AG04449 (cell line): Measurements from ENCODE around the genes KIR2DL4, KIR3DL2, DNAAF3, HSPBP1, GARIN5B and ZNF628.

- RRBS = no CpG with 5 or more reads among the region's 21 CpGs
Observed at GRCh38 chr19:54561664-54562358, 11.8 kb upstream of the LILRA2 start.

DNA sequence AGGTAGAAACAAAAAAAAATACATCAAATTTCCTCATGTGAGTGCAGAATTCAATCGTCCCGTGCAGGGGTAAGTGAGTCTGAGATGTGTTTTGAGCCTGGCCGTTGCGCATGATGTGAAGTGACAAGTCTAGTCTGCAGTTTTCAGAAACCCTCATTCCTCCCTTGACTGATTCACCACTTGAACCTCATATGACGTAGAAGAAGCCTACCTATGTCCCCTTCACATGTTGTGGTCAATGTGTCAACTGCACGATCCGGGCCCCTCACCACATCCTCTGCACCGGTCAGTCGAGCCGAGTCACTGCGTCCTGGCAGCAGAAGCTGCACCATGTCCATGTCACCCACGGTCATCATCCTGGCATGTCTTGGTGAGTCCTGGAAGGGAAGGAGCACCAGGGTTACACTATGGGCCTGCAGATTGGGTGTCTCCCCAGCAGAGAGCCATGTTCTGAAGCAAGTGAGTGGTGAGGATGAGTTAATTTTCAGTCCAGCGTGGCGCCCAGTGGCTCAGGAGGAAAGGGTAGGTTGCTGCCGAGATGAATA, at the start of gene KIR2DL4:
Gene KIR2DL4 (plus strand): TSS at position 289 of the 545 bp plus-strand sequence.
- RRBS = no CpG with 5 or more reads among the region's 15 CpGs

GRCh38 chr19:54850341-54850792, at the start of gene KIR3DL2:
TSS of gene KIR3DL2 (plus strand) at chr19:54850443.
- RRBS = no CpG with 5 or more reads among the region's 14 CpGs

- RRBS = no CpG with 5 or more reads among the region's 6 CpGs
Observed at GRCh38 chr19:54855266-54855773, 5.1 kb downstream of the KIR3DL2 start.

DNA sequence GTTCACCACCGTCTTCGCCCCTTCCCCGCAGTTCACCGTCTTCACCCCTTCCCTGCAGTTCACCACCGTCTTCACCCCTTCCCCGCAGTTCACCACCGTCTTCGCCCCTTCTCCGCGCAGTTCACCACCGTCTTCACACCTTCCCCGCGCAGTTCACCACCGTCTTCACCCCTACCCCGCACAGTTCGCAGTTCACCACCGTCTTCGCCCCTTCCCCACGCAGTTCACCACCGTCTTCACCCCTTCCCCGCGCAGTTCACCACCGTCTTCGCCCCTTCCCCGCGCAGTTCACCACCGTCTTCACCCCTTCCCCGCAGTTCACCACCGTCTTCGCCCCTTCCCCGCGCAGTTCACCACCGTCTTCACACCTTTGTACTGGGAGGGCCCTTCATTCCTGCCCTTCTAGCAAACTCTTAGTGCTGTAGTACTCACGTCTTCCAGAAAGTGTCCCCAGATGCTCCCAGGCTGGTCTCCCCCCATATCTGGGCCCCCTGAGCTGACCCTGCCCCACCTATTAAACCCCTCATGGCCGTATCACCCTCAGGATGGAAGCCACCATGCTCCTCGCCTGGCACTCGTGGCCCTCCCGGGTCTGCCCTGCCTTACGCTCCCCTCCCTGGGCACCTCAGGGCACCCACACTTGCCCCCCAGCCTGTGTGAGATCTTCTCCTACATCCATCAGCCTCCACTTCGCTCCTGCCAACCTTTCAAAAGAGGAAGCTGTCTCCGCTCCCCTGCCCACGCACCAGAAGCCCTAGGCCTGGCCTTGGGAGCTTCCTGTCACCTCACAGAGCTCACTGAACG, 19.9 kb downstream of the PPP1R12C start:
- RRBS = no CpG with 5 or more reads among the region's 43 CpGs

DNA sequence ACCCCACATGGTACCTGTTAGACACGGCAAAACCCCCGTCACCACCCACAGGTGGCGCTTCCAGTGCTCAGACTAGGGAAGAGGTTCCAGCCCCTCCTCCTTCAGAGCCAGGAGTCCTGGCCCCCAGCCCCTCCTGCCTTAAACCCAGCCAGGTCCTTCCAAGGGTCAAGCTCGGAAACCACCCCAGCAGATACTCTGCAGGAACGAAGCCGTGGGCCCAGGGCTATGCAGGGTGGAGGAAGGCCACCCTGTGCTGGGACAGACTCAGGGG, 4.4 kb downstream of the PPP1R12C start:
- RRBS = no CpG with 5 or more reads among the region's 6 CpGs

DNA sequence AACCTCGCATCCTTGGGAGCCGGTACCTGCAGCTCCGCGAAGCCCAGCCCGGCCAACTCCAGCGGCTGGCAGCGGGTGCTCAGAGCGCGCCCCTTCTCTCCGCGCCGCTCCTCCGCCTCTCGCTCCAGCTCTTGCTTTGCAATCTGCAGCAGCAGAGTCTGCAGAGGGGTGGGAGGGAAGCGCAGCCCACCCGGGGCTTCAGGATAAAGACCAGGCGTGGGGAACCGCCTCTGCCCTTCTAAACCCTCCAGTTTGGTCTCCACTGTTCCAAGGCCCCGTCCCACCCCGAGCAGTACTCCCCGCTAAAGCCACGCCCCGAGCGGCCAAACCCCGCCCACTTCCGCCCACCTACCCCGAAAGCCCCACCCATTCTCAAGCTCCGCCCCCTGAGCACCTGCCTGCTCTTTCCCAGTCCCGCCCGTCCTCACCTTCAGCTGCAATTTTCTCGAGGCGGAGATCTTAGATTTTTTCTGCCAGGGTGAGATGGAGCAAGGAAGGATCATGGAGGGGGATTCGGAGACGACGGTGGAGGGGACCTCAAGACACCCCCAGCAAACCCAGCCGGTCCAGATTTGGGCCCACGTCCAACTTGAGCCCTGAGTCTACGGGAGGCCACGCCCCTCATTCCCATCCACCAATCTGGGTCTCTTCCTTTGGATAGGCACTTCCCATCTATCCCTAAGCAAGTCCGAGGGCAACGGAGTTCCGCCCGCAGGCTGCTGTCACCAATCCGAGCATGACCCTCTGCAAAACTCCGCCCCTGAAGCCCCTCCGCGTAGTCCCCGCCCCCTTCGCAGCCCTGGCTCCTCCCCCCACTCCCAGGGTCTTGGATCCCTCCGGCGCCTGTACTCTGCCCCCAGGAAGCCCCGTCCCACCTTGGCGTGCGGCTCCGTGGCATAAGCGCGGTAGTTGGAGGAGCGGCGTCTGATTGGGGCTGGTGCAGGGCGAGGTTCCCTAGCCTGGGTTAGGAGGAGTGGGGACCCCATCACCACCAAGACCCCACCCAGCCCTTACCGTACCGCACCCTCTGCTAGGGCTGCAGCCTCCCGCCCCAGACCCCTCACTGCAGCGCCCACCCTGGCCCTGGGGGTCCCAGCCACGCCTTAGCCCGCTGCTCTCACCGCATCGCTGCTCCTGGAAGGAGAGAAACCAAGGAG, 979 bp downstream of the TNNI3 start:
- RRBS = no CpG with 5 or more reads among the region's 68 CpGs

DNA sequence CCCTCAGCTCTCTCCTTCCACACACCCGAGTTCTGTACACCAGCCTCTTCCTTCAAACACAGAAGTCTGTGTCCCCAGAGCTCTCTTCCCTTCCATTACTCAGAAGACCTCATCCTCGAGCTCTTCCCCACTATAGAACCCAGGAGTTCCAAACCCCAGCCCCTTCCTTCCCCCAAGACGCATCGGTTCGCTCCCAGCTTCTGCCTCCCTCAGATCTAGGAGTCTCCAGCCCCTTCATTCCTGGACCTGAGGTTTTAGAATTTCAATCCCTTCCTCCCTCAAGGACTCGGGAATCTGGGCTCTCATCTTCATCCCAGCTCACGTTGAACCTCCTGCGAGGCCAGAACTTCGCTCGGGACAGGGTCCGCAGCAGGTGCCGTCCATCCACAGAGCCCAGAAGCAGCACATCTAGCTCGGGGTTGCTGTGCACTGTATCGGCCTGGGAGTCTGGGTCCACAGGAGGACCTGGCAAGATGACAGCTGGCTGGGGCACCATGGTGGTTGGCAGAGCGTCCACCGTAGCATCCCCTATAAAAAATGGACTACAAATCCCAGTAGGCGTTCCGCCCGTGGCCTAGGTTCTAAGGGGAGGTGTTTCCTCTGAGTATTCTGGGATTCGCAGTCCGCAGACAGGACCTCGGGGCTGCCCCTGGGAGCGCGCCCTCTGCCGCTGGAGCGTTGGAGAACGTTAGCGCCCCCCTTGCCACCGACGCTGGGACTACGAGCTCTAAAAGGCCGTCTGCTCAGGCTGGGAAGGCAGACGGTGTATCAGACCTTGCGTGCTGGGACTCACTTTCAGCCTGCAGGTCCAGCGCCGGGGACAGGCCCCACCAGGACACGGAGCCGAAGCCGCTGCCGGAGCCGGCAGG, 643 bp downstream of the DNAAF3 start:
- RRBS = 6% methylated on average over 5 of the region's 41 CpGs

DNA sequence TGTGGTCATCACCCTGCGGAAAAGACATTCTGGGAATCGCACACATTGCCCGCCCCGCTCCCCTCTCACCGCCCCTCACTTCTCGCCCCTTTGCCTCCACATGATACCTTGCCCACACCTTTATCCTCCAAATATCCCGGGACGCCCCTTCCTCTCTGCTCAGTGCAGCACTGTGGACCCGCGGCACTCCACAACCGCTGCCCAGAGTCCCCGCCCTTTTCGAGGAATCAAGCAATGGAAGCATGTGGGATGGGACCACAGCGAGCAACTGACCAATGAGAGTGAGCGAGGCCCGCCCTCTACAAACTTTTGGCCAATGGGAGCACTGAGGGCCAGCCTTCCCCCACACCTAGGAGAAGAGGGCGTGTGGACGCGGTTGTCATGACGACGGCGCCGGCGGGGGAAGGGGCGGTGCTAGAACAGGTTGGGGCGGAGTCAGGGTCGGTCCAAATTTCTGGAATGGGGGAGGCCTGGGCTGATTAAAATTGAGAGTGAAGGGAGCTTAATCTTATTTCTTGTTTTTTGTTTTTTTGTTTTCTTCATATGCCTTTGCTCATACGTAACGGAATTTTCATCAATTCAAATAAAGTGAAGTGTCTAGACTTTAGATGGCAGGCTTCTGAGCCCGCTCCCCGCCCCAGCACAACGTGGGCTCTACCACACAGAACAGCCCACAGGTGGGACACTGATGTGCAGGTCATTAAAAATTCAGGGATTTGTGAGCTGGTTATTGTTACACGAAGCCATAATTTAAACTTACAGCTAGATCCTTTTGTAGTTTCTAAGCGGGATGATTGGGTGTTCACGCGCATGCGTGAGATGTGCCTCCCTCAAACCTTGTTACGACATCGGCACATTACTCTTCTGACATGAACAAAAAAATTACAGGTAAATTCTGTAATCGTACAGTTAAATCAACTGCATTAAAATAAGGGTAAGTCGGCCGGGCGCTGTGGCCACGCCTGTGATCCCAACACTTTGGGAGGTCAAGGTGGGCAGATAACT, at the start of gene DNAAF3:
Gene DNAAF3 (minus strand): TSS at position 209 of the 1,005 bp plus-strand sequence.
- RRBS = no CpG with 5 or more reads among the region's 44 CpGs

DNA sequence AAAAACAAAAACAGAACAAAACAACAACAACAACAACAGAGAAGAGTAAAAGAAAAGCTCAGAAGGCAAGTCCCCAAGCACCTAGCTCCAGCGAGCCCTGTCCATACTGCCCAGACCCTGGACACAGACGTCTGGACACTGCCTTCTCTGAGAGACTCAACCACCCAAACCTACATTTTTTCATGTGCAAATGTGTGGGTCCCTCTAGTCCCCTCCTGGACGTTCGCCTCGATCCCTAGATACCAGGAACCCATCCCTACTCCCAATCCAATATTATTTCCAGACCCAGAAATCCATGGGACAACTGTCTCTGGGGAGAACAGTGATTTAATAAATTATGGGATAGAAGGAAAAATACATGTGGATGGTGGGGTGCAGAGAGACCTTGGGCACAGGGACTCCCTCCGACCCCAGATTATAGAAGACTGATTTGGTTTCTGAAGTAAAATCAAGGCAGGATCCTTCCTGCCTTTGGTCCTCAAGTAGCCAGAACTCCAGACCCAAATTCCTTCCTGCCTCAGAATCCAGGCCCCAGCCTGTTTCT, 921 bp upstream of the SYT5 start:
- RRBS = no CpG with 5 or more reads among the region's 6 CpGs

GRCh38 chr19:55227062-55227683, 1.4 kb downstream of the TMEM86B start:
- RRBS = 97% methylated on average over 8 of the region's 24 CpGs

- RRBS = no CpG with 5 or more reads among the region's 11 CpGs
Observed at GRCh38 chr19:55265680-55266247, 6.9 kb upstream of the PPP6R1 start.

- RRBS = no CpG with 5 or more reads among the region's 26 CpGs
Observed at GRCh38 chr19:55276123-55277263, 3.4 kb downstream of the HSPBP1 start.

GRCh38 chr19:55279755-55280882, at the start of gene HSPBP1:
TSS of gene HSPBP1 (minus strand) at chr19:55280110.
- RRBS = 7% methylated on average over 11 of the region's 59 CpGs

DNA sequence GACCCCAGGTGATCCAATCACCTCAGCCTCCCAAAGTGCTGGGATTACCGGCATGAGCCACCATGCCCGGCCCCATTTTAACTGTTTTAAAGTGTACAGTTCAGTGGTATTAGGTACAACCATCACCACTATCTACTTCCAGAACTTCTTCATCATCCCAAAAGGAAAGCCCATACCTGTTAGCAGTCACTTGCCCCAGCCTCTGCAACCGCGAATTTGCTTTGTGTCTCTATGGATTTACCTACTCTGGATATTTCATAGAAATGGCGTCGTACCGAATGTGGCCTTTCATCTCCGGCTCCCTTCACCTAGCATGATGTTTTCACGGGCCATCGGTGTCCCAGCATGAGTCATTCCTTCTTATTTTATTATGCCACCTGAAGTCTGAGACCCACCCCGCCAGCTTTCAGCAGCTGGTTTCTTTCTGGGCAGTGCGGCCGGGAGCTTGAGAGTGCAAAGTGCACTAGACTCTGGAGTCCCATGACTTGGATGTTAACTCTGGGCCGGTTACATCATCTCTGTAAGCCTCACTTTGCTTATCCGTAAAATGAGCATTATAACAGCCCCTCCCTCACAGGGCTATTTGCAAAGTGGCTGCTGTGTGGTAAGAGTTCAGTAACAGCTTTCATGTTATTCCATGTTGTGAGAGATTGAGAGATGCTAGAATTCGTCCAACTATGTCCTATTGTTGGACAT, 5.9 kb upstream of the KMT5C start:
- RRBS = 29% methylated on average over 1 of the region's 16 CpGs

GRCh38 chr19:55340019-55340264, 266 bp downstream of the KMT5C start:
- RRBS = 3% methylated on average over 5 of the region's 16 CpGs

DNA sequence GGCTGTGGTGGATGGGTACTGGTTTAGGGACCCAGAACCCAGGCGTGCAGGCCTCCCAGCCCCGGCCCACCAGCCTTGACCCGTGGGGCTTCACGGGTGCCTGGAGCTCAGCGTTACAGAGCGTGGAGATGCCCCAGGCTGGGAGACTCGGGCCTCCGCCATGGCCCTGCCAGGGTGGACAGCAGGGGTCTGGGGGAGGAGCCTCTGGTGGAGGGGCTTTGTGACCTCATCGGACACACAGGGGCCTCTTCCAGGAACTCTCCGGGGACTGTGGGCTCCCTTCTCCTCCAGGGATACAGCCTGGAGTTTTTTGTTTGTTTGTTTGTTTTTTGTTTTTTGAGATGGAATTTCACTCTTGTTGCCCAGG, at the start of gene GARIN5B:
Gene GARIN5B (minus strand): TSS at position 191 of the 367 bp plus-strand sequence.
- RRBS = no CpG with 5 or more reads among the region's 10 CpGs

- RRBS = 0% methylated on average over 7 of the region's 19 CpGs
Observed at GRCh38 chr19:55467722-55468180, 3.2 kb upstream of the C19orf85 start.

DNA sequence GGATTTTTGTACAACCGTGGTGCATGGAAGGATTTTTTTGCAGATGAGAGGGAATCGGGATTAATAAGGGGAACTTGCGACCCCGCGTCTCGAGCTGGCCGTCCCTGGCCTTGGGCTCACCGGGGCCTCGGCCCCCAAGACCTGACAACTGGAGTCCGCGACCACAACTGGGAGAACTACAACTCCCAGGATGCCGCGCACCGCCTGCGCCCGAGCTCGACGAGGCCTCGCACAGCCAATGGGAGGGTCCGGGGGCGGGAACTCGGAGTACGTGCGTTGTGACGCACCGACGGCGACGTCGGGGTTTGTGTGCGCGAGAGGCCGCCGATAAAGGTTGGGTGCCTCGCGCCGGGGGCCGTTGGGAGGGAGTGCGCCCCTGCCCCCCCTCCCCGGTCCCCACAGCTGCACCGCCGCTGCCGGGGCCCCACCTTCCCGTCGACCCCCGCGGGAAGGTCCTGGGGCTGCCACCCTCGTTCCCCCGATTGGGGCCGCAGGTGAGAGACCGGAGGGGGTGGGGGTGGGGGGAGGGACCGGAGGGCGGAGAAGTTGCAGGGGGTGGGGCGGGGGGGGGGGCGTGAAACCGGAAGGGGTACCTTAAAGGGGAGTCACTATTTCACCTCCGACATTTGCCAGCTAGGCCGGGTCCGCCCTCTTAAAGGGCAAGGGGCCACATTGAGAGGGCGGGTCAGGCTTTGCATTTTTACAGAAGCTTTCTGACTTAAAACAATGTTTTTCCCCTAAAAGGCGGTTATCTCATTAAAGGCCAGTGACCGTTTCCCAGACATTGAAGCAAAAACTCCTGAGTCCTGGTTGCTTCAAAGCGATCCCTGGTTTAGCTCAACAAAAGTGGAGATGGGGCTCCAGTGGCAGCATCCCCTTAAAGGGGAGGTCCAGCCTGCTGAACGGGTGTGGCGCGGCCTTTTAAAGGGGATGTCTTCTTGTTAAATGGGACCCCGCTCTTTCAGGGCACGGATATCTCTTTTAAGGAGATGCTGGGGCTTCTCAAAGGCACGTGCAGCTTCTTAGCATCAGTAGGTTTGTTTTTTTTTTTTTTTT, at the start of gene ZNF628:
Gene ZNF628 (plus strand): TSS at position 304 of the 1,056 bp plus-strand sequence.
- RRBS = 3% methylated on average over 28 of the region's 69 CpGs

- RRBS = 5% methylated on average over 2 of the region's 26 CpGs
Observed at GRCh38 chr19:55485302-55485876, 401 bp downstream of the NAT14 start.